Osteoblast (primary cell): Measurements from ENCODE around the genes PELI2 and CCDC175.

GRCh38 chr14:55611738-55612614 lies 32.0 kb downstream of the KTN1 start:
- CAGE, long polyA plus RNA = no peak
- RRBS = no CpG with 5 or more reads among the region's 6 CpGs

DNA sequence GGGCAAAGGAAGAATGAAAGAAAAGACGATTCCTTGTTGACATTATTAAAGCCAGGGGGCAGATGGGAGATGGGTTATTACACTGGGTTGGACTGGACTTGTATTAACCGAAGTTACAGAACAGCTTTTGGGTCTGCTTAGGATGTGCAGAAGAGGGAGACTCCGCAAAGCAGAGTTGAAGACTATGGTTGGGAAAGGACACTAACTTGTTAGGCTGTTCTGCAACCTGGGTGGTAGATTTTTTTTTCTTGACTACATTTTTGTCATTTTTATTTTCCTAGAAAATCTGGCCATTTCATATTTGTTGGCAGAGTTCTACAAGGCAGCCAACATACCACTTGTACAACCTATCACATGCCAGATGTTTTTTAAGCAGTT lies 107.1 kb downstream of the KTN1 start:
- CAGE, long polyA plus RNA = no peak
- RRBS = no CpG with 5 or more reads among the region's 3 CpGs

DNA sequence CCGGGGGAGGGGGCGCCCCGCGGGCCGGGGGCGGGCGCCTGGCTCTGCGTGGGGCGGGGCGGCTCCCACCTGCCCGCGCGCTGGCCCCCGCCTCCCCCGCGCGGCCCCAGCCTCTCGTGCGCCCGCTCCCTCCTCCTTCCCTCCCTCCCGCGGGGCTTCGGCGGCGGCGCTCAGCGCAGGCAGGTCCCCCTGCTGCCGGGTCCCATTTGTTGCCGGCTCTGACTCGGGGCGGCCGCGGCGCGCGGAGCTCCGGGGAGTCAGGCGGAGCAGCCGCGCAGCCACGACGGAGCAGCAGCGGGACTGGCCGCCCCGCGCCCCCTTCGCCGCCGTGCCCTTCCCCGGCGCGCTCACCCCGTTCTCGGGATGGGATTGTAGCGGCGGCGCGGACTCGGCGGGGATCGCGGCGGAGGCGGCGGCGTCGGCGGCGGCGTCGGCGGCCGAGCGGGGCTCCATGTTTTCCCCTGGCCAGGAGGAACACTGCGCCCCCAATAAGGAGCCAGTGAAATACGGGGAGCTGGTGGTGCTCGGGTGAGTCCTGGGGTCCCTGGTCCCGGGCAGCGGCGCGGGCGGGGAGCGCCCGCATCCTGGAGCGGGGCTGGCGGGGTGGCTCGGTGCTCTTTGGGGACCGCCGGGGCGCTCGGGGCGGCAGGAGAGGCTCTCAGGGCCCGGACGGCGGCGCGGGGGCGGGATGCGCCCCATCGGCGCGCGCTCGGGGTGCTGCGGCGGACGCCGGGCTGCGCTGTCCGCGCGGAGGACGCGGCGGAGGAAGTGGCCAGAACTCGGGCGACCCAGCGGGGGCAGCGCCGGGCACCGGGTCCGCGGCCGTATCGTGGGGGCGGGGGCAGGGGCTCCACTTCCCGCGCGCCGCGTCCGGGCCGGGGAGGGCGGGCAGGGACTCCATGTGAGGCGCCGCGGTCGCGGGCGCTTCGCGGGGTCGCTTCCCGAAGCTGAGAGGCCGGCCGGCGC lies at the start of gene PELI2:
PELI2 (plus strand) TSS at position 202 of the 966 bp plus-strand sequence.
- CAGE, long polyA plus RNA = no peak
- RRBS = 2% methylated on average over 78 of the region's 147 CpGs

DNA sequence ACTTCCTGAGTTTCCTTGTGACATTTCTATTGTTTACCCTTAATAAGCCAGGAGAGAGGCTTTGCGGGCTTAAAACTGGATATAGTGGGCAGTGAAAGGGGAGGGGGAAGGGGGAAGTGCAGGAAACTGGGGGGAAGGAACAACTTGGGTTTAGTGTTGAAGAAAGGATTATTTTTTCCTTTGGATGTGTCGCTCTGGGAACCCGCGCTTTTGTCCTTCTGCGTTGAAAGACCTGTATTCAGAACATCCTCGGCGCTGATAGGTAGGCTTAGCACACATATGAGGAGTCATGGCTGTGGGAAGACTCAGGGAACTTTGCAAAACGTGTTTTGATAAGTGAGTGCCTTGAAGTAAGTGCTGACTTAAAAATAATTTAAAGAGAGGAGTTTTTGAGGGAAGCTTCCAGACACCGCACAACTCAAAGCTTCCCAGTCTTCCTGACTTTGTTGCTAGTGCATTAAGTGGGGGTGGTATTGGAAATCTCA lies 1.4 kb downstream of the PELI2 start:
- CAGE, long polyA plus RNA = no peak
- RRBS = no CpG with 5 or more reads among the region's 9 CpGs

DNA sequence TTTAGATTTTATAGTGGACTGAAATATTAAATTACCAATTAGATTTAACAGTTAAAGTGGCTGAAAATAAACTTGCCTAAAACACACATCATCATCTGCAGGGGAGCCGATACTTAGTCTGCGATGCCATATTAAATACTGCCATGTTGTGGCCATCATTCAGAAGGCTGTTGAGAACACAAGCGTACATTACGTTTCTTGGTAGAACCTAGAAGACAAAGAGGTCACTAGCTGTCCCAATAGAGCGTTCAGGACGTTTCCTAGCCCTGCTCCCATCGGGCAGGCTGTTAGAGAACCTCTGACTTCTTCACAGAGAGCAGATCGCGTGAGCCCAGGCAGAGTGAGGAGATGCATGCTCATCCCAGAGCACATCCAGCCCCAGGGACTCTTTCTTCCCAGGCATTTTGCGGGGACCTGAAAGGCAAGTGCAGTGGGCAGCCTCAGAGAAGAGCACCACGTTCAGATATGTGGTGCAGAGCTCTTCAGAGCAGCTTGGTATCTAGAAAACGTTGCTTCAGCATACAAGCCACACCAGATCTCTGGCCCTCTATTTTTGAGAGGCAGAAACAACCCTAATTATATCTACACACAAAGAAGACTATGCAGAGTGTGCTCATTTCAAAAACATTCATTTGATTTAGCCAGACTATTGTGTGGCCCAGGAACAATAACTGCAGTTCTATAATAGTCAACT lies 153.4 kb downstream of the PELI2 start:
- CAGE, long polyA plus RNA = no peak
- RRBS = no CpG with 5 or more reads among the region's 12 CpGs

DNA sequence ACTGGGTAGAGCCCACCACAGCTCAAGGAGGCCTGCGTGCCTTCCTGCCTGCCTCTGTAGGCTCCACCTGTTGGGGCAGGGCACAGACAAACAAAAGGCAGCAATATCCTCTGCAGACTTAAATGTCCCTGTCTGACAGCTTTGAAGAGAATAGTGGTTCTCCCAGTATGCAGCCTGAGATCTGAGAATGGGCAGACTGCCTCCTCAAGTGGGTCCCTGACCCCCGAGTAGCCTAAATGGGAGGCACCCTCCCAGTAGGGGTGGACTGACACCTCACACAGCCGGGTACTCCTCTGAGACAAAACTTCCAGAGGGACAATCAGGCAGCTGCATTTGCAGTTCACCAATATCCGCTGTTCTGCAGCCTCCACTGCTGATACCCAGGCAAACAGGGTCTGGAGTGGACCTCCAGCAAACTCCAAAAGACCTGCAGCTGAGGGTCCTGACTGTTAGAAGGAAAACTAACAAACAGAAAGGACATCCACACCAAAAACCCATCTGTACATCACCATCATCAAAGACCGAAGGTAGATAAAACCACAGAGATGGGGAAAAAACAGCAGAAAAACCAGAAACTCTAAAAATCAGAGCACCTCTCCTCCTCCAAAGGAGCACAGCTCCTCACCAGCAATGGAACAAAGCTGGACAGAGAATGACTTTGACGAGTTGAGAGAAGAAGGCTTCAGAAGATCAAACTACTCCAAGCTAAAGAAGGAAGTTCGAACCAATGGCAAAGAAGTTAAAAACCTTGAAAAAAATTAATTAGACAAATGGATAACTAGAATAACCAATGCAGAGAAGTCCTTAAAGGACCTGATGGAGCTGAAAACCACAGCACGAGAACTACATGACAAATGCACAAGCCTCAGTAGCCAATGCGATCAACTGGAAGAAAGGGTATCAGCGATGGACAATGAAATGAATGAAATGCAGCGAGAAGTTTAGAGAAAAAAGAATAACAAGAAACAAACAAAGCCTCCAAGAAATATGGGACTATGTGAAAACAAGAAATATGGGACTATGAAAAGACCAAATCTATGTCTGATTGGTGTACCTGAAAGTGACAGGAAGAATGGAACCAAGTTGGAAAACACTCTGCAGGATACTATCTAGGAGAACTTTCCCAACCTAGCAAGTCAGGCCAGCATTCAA lies 60.8 kb downstream of the TMEM260 start:
- CAGE, long polyA plus RNA = no peak
- RRBS = no CpG with 5 or more reads among the region's 11 CpGs

DNA sequence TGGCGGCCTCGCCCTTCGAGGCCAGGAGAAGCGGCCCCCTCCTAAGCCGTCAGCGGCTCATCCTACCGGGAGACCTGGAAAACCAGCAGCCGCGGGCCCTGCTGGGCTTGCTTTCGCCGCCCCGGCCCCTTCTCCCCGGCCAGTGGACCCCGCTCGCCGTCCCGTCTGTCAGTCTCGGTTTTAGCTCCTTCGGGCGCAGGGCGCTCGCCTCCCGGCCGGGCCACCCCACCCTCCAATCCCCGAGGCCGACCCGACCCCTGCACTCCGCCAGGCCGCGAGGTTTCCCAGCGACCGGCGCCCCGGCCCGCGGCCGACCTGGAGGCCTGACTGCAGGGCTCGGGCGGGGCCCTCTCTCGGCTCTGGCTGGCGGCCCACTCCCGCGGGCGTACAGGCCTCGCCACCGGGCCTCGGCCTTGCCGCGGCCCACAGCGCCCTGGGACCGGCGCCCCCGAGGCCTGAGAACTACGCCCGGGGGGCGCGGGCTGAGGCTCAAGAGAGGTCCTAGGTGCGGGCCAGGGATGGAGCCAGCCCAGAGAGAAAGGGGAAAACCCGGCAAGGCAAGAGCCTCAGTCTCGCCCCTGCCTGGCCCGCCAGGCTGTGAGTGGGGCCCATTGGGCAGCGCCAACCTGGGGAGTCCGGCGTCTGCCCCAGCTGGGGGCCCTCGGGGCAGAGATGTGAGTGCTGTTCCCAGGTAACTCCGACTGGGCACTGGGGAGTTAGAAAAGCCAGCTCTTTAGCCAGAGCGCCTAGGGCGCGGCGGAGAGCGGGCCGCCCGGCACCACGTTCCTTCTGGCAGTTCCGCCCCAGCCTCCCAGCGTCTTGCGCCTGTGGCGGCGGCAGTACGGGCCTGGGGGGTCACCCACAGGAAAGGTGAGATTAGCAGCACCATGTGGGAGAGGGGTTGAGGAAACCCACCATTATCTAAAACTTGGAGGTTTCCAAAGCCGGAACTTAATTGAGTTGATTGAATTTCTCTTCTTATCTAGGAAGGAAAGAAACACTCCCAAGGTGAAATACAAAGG lies 12.0 kb downstream of the OTX2 start:
- CAGE, long polyA plus RNA = no peak
- RRBS = 7% methylated on average over 46 of the region's 81 CpGs

DNA sequence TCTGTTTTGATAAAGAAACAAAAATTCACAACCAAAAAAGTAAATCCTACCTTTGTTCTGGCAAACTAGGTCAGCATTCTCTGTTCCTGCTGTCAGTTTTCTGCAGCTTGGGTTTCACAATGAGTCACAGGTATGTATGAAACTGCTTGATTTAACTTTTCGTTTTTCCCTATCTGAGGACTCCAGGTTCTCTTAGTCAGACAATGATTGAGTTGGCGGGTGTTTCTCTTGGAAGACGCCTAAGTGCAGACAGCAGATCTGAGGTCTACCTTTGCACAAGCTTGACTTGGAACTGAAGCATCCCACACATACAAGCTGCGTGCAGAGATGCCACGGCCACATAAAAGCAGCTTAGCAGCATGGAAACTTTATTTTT lies 208.1 kb downstream of the EXOC5 start:
- CAGE, long polyA plus RNA = no peak
- RRBS = no CpG with 5 or more reads among the region's 5 CpGs

- CAGE, long polyA plus RNA = no peak
- RRBS = under 1% methylated on average over 7 of the region's 35 CpGs
These were observed 371 bp downstream of the EXOC5 start for GRCh38 chr14:57268321-57268747.

- CAGE, long polyA plus RNA = no peak
- RRBS = no CpG with 5 or more reads among the region's 1 CpG
These were observed 6.3 kb downstream of the AP5M1 start for GRCh38 chr14:57275044-57275539.

- CAGE, long polyA plus RNA = no peak
- RRBS = no CpG with 5 or more reads among the region's 2 CpGs
These were observed 163.3 kb downstream of the SLC35F4 start for GRCh38 chr14:57702657-57702856.

- CAGE, long polyA plus RNA = no peak
- RRBS = no CpG with 5 or more reads among the region's 3 CpGs
These were observed 21.0 kb downstream of the PSMA3 start for GRCh38 chr14:58265583-58266131.

DNA sequence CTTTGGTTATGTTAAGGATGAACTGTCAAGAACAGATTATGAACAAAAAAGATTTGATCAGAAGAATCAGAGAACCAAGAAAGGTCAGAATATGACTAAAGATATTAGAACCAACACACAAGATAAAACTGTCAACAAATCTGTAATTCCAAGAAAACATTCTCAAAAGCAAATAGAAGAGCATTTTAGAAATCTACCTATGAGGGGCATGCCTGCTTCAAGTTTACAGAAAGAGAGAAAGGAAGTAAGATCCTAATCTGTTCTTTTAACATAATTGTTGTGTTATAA lies 32.3 kb downstream of the KIAA0586 start:
- CAGE, long polyA plus RNA = no peak

GRCh38 chr14:58636894-58637385 lies 822 bp upstream of the DACT1 start:
- CAGE, long polyA plus RNA = no peak
- RRBS = no CpG with 5 or more reads among the region's 18 CpGs

GRCh38 chr14:58779411-58779854 lies 141.7 kb downstream of the DACT1 start:
- CAGE, long polyA plus RNA = no peak
- RRBS = no CpG with 5 or more reads among the region's 3 CpGs

- CAGE, long polyA plus RNA = no peak
- RRBS = no CpG with 5 or more reads among the region's 7 CpGs
These were observed 218.2 kb upstream of the DAAM1 start for GRCh38 chr14:58970178-58970689.

GRCh38 chr14:59190362-59190870 lies 1.9 kb downstream of the DAAM1 start:
- CAGE, long polyA plus RNA = no peak
- RRBS = no CpG with 5 or more reads among the region's 10 CpGs

GRCh38 chr14:59363292-59364073 lies 101.7 kb downstream of the GPR135 start:
- CAGE, long polyA plus RNA = no peak
- RRBS = 0% methylated on average over 1 of the region's 6 CpGs

DNA sequence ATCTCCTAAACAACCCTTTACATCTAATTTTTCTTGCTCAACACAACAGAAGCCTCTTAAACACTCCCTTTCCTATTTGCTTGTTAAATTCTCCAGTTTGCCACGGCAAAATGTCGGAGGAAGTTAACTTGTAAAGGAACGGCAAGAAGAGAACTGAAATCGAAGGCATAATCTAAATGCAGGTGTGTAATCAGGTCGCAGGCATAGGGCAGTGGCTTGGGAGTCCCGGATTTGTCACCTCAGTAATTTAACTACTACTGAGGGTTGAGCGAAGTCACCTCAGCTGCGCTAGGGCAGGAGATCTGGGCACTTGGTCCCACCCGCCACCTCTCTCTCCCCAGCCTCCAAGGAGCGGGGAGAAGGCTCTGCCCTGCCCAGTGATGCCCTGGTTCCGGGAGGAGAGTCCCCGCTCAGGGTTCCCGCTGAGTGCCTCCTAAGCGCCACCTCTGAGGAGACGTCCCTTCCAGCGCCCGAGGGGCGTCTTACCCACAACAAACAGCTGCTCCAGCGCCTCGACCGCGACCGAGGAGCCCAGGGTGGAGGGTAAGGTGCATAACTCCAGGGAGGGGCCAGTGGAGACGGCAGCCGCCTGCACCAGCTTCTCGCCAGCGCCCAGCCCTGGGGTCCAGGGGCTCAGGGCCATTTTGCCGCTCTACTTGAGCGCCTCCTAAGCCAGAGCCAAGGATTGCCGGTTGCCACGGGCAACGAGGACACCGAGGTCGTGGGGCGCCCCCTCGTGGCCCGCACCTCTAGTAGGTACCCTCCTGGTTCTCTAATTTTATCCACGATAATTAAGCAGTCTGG lies at the start of gene CCDC175:
CCDC175 (minus strand) TSS at position 680 of the 804 bp plus-strand sequence.
- CAGE, long polyA plus RNA = no peak
- RRBS = no CpG with 5 or more reads among the region's 38 CpGs

GRCh38 chr14:60051540-60052095 lies 40.1 kb upstream of the PCNX4 start:
- CAGE, long polyA plus RNA = no peak
- RRBS = no CpG with 5 or more reads among the region's 6 CpGs